ENCODE results near the genes RAD51 and CHP1.

GRCh38 chr15:40510945-40511998 lies 40.5 kb downstream of the CHST14 start:
- PRO-cap, 10 experiments: peak in 10 of 10 experiments; most common plus-strand start chr15:40511844 (in 9); most common minus-strand start chr15:40511679 (in 5)

- PRO-cap, 10 experiments: peak in 6 of 10 experiments; most common plus-strand start chr15:40583047 (in 5); most common minus-strand start chr15:40582848 (in 1)
Measured at GRCh38 chr15:40582639-40583377, 11.2 kb upstream of the KNL1 start.

- PRO-cap, 10 experiments: no peak in any of the 10 experiments
Measured at GRCh38 chr15:40649932-40650428, 45.0 kb upstream of the RAD51 start.

DNA sequence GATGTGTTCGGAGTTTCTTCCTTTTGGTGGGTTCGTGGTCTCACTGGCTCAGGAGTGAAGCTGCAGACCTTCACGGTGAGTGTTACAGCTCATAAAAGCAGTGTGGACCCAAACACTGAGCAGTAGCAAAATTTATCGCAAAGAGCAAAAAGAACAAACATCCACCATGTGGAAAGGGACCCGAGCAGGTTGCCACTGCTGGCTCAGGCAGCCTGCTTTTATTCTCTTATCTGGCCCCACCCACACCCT lies 18.8 kb upstream of the RAD51 start:
- PRO-cap, 10 experiments: no peak in any of the 10 experiments

- PRO-cap, 10 experiments: peak in 10 of 10 experiments; most common plus-strand start chr15:40695180 (in 7); most common minus-strand start chr15:40695078 (in 9)
Measured at GRCh38 chr15:40694504-40695298, at the start of gene RAD51. RAD51 (plus strand) TSS chr15:40695174.

DNA sequence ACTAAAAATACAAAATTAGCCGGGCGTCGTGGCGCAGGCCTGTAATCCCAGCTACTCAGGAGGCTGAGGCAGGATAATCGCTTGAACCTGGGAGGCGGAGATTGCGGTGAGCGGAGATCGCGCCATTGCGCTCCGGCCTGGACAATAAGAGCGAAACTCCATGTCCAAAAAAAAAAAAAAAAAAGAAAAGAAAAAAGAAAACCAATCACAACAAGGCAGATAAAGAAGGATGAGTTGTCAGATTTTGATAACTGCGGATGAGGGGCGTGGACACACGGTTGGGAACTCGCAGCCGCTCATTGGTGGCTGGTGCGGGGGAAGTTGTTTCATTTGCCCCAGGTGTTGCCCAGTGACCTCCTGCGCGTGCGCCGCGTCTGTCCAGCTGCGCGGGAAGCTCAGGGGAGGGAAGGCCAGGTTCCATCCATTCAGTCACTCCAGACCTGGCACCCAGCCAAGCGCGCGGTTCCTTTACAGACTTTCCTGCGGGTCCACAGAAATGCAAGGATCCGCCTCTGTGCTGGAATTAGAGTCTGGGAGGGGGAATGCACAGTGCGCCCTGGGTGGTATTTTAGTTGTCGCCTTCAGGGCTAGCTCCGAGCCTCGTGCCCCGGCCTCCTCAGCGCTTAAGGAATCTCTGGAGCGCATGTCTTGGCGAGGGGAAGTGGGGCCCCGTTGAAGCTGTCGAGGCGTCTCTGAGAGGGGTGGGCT lies 769 bp upstream of the GCHFR start:
- PRO-cap, 10 experiments: peak in 10 of 10 experiments; most common plus-strand start position 381 of the sequence (in 10); most common minus-strand start position 148 of the sequence (in 1)

DNA sequence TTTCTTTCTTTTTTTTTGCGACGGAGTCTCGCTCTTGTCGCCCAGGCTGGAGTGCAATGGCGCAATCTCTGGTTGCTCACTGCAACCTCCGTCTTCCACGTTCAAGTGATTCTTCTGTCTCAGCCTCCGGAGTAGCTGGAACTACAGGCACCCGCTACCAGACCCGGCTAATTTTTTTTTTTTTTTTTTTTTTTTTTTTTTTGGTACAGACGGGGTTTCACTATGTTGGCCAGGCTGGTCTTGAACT lies 1.2 kb downstream of the SPINT1 start:
- PRO-cap, 10 experiments: peak in 6 of 10 experiments; most common plus-strand start position 108 of the sequence (in 1); most common minus-strand start position 107 of the sequence (in 3)

- PRO-cap, 10 experiments: peak in 1 of 10 experiments; most common minus-strand start chr15:40933333 (in 1)
Measured at GRCh38 chr15:40933115-40933441, 3.9 kb downstream of the DLL4 start.

GRCh38 chr15:40949550-40950332 lies 3.5 kb upstream of the CHAC1 start:
- PRO-cap, 10 experiments: no peak in any of the 10 experiments

- PRO-cap, 10 experiments: peak in 1 of 10 experiments; most common minus-strand start chr15:41001661 (in 1)
Measured at GRCh38 chr15:41001431-41001889, 48.2 kb downstream of the CHAC1 start.

DNA sequence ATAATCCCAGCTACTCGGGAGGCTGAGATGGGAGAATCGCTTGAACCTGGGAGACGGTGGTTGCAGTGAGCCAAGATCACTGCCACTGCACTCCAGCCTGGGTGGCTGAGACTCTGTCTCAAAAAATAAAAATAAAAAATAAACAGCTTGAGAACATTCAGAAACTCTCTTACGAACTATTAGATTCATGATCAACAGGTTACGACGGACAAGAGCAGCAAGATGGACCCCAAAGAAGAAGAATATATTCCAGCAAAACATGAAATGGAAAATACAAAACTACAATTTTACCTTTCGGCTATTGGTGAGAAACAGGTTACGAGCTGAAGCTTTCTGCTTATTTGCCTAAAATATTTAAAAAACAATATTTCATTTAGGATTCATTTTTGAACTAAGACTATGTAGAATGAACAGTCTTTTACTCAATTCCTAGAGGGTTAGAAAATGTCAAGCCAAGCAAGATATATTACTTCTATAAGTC lies 35.3 kb downstream of the INO80 start:
- PRO-cap, 10 experiments: no peak in any of the 10 experiments

- PRO-cap, 10 experiments: peak in 10 of 10 experiments; most common plus-strand start chr15:41116037 (in 10); most common minus-strand start chr15:41115990 (in 6)
Measured at GRCh38 chr15:41115547-41116182, 415 bp downstream of the INO80 start.

GRCh38 chr15:41230892-41231803 lies at the start of gene CHP1:
CHP1 (plus strand) TSS chr15:41231268.
- PRO-cap, 10 experiments: peak in 10 of 10 experiments; most common plus-strand start chr15:41231144 (in 10); most common minus-strand start chr15:41231112 (in 2)

- PRO-cap, 10 experiments: peak in 10 of 10 experiments; most common plus-strand start chr15:41284008 (in 6); most common minus-strand start chr15:41283832 (in 7)
Measured at GRCh38 chr15:41283432-41284457, 48.6 kb downstream of the OIP5 start.

DNA sequence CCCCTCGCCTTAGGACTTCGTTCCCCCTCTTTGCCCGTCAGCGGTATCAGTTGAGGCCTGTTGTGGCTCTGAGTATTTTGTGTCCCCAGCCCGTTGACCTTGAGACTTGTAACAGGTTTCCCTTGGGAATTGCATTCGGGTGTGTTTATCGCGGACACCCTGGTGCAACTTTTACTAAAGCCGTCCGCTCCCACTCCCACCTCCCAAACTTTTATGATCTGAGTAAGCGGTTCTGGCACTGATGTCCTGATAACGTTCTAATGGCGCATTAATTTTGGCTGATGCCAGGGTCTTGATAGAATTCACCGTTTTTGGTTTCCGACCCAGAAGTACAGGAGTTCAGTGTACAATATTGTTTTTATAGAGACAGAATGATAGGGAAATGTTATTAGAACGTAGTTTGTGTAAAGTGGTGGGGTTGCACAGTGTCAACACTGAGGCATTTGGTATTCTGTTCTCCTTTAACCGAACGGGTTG lies 47.9 kb downstream of the OIP5 start:
- PRO-cap, 10 experiments: no peak in any of the 10 experiments

GRCh38 chr15:41349907-41350842 lies 17.5 kb downstream of the NUSAP1 start:
- PRO-cap, 10 experiments: no peak in any of the 10 experiments

DNA sequence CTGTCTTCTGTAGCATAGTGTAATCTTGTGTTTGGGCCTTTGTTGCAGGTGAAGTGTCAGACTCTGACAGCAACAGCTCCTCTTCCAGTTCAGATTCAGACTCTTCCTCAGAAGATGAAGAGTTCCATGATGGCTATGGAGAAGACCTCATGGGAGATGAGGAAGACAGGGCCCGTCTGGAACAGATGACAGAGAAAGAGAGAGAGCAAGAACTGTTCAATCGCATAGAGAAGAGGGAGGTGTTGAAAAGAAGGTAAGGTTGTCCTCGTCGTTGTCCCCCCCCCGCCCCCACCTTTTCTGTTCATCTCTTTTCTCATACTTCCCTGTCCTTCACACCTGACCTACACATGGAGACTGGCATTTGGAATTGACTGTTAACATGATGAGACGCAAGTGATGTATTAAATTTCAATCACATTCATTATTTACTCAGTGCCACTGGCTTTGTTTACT lies 36.0 kb upstream of the ITPKA start:
- PRO-cap, 10 experiments: no peak in any of the 10 experiments

GRCh38 chr15:41531008-41531466 lies 13.0 kb downstream of the RPAP1 start:
- PRO-cap, 10 experiments: no peak in any of the 10 experiments

GRCh38 chr15:41536548-41537285 lies 7.3 kb downstream of the RPAP1 start:
- PRO-cap, 10 experiments: no peak in any of the 10 experiments

DNA sequence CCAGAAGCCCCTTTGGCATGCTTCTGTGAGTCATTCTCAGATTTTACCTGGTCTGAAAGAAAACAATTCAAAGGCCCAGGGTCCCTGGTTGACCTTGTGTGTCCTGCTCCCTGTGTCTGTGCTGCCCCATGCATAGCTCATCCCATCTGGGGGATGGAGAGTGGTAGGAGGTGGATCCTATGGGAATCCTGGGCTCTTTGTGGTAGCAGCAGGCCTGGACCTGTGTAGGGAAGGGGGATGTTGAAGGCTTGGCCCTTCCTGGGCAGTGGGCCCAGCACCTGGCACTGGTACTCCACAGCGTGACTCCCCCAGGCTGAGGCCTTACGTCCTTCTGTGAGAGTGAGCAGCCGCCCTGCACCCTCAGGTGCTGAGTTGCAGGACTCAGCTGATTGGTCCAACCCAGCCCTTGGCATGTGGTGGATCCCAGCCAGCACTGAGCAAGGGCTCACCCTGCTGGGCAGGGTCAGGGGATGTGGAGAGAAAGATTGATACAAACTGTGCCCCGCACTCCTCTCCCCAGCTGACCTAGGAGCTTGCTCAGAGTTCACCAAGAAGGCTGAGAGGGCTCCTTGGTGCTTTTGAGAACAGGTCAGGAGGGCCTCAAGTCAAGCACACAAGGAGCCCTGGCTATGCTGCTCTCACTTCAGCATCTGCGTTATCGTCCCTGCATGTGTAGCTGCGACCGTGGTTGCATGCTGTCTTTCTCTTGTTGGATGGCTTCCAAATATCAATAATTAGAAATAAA lies 21.4 kb upstream of the JMJD7 start:
- PRO-cap, 10 experiments: peak in 1 of 10 experiments; most common minus-strand start position 271 of the sequence (in 1)

Measured in Metastatic Breast Carcinoma in the Brain (tissue), 10 donors.